Gastrocnemius medialis (tissue), 3 donors: ENCODE measurements around the genes ZFC3H1 and BBS10.

DNA sequence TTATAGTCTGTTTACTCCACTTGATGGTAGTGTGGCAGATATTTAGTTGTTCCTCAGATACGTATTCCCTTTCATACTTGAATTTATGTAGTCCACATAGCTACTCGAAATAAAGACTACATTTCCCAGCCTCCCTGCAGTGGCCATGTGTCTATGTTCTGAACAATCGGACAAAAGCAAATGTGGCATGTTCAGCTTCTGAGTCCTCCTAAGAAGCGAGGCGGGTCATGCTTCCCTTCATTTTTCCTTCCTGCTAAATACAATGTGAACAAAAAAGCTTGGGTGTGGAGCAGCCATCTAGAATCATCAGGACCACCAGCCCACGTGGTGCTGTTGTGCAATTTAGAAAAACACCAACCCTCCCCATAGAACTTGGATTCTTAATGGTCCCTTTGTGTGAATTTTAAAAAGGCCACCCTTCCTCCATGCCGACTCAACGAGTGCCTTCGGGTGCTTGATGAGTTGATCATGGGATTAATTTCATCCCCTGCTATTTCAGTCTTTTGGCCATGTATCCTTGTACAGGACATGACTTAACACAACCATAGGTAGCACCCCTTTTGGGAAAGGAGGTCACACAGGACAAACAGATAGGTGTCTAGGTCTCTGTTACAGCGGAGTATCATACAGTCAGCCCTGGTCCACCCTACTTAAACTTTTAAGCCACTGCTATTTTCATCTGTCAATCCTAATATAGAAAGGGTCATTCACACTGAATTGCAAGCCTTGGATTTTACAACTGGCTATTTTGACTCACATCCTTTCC lies 60.7 kb downstream of the ZFC3H1 start:
- PRO-cap, result no peak
- RAMPAGE, long total RNA, 3 experiments, result no peak in any of the 3 experiments

GRCh38 chr12:71626743-71627175 lies 36.9 kb downstream of the ZFC3H1 start:
- PRO-cap, result no peak
- RAMPAGE, long total RNA, 3 experiments, result no peak in any of the 3 experiments

- PRO-cap, result bidirectional peak, plus-strand start at chr12:71664025, minus-strand start at chr12:71663833
- RAMPAGE, long total RNA, 3 experiments, result no peak in any of the 3 experiments
These were observed at the start of gene ZFC3H1 for GRCh38 chr12:71663692-71663916. Gene ZFC3H1, minus strand, starts transcription at chr12:71663848.

- PRO-cap, result no peak
- RAMPAGE, long total RNA, 3 experiments, result no peak in any of the 3 experiments
These were observed 42.6 kb upstream of the TPH2 start for GRCh38 chr12:71895542-71896874.

- PRO-cap, result no peak
- RAMPAGE, long total RNA, 3 experiments, result no peak in any of the 3 experiments
These were observed 137.6 kb downstream of the TPH2 start for GRCh38 chr12:72076348-72076613.

GRCh38 chr12:72185885-72186301 lies 86.3 kb upstream of the TRHDE start:
- PRO-cap, result no peak
- RAMPAGE, long total RNA, 3 experiments, result no peak in any of the 3 experiments

GRCh38 chr12:72273282-72273895 lies 1.2 kb downstream of the TRHDE start:
- PRO-cap, result no peak
- RAMPAGE, long total RNA, 3 experiments, result no peak in any of the 3 experiments

DNA sequence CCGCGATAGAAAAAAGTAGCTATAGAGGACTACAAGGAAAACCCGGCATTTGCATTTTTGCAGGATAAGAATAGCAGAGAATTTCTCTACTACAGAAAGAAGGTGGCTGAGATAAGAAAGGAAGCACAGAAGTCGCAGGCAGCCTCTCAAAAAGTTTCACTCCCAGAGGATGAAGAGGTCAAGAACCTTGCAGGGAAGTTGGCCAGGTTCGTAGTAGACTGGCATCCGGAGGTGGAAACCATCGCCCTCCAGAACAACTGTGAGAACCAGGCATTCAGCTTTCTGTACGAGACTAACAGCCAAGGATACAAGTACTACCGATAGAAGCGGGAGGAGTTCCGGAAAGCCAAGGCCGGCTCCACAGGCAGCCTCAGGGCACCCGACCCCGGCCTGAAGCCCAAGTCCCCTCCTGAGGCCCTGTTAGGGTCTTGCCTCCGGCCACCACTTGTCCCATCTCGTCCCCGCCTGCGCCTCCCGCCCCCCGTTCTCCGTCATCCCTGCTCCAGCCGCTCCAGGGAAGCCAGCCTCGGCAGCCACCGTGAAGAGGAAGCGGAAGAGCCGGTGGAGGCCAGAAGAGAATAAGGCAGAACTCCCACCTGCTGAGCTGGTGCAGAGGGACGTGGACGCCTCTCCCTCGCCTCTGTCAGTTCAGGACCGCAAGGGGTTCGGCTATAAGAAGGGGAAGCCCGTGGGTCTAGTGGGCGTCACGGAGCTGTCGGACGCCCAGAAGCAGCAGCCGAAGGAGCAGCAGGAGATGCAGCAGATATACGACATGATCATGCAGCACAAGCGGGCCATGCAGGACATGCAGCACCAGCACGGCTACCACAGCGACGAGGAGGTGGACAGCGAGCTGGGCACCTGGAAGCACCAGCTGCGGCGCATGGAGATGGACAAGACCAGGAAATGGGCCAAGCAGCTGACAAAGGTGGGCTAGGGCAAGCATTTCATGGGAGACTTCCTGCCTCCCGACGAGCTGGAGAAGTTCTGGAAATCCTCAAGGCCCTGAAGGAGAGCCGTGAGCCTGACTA lies 366.8 kb upstream of the ATXN7L3B start:
- PRO-cap, result no peak
- RAMPAGE, long total RNA, 3 experiments, result no peak in any of the 3 experiments

DNA sequence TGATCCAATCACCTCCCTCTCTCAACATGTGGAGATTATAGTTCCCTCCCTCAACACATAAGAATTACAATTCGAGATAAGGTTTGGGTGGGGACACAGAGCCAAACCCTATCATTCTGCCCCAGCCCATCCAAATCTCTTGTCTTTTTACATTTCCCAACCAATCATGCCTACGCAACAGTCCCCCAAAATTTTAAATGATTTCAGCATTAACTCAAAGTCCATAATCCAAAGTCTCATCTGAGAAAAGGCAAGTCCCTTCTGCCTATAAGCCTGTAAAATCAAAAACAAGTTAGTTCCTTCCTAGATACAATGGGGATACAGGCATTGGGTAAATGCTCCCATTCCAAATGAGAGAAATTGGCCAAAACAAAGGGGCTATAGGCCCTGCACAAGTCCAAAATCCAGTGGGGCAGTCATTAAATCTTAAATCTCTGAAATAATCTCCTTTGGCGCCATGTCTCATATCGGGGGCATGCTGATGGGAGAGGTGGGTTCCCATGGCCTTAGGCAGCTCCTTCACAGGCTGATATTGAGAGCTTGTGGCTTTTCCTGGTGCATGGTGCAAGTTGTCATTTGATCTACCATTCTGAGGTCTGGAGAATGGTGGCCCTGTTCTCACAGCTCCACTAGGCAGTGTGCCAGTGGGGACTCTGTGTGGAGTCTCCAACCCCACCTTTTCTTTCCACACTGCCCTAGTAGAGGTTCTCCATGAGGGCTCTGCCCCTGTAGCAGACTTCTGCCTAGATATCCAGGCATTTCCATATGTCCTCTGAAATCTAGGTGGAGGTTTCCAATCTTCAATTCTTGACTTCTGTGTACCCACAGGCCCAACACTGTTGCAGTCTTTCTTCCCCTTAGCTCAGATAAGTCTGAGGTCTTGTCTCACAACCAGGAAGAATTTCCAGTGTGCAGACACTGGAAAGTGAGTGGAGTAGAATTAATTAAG lies 25.9 kb downstream of the GLIPR1L1 start:
- PRO-cap, result no peak
- RAMPAGE, long total RNA, 3 experiments, result no peak in any of the 3 experiments

GRCh38 chr12:75566637-75566836 lies 55.1 kb upstream of the KRR1 start:
- PRO-cap, result no peak
- RAMPAGE, long total RNA, 3 experiments, result no peak in any of the 3 experiments

- PRO-cap, result no peak
- RAMPAGE, long total RNA, 3 experiments, result no peak in any of the 3 experiments
These were observed 154.7 kb upstream of the KRR1 start for GRCh38 chr12:75665955-75666747.

GRCh38 chr12:75783078-75783553 lies 271.7 kb upstream of the KRR1 start:
- PRO-cap, result no peak
- RAMPAGE, long total RNA, 3 experiments, result no peak in any of the 3 experiments

GRCh38 chr12:75982024-75982748 lies 102.3 kb downstream of the NAP1L1 start:
- PRO-cap, result no peak
- RAMPAGE, long total RNA, 3 experiments, result no peak in any of the 3 experiments

GRCh38 chr12:75985939-75986690 lies 98.4 kb downstream of the NAP1L1 start:
- PRO-cap, result no peak
- RAMPAGE, long total RNA, 3 experiments, result no peak in any of the 3 experiments

DNA sequence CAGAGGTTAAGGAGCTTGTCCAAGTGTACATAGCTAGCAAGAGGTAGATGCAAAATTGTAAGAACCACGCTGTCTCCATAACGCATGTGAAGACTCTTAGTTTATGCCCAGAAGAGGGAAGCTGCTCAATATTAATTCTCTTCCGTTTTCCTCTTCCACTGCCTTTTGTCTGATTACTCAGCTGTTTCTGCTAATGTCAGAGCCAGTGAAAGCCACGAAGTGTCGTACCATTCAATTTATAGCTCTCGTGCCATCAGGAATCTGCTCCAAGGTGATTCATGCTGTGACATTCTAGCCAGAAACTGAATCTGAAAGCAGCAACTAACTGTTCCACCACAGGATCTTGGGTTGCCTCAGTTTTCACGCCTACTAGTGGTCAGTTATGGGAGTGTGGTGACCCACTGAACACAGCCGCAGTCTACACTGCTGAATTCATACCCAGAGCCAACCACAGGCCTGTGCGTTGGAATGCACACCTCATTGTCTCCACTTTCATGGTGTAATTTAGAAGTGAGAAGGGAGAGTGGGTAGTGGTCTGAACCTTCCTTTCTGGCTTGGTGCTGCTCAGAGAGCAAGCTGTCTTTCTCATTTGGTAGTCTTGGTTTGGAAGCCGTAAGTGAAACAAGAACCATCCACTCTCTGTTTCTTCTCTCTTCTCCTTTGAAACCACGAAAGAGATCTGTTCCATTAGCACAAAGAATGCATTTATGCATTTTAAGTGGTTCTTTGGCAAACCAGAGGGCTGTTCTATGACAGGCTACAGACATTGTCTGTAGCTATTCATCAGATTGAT lies 74.3 kb upstream of the NAP1L1 start:
- PRO-cap, result no peak
- RAMPAGE, long total RNA, 3 experiments, result no peak in any of the 3 experiments

DNA sequence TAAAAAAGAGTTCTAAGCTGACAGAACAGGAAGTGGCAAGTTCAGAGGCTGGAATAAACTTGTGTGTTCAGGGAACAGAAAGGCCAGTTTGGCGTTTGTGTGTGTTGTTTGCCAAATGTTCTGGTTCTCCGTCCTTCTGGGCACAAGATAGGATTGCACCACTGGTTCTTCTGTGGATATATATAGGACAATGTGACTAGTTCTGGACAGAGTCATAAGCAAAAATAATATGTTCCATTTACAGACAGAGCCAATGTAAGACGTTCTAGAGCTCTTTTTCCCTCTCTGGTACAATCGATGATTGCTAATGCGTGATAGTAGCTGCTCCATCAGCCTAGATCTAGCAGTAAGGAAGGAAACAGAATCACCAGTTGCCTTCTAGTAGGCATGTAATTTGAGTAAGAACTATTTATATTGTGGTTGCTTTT lies 7.4 kb downstream of the BBS10 start:
- PRO-cap, result bidirectional peak, plus-strand start at position 243 of the sequence, minus-strand start at position 55 of the sequence
- RAMPAGE, long total RNA, 3 experiments, result no peak in any of the 3 experiments

DNA sequence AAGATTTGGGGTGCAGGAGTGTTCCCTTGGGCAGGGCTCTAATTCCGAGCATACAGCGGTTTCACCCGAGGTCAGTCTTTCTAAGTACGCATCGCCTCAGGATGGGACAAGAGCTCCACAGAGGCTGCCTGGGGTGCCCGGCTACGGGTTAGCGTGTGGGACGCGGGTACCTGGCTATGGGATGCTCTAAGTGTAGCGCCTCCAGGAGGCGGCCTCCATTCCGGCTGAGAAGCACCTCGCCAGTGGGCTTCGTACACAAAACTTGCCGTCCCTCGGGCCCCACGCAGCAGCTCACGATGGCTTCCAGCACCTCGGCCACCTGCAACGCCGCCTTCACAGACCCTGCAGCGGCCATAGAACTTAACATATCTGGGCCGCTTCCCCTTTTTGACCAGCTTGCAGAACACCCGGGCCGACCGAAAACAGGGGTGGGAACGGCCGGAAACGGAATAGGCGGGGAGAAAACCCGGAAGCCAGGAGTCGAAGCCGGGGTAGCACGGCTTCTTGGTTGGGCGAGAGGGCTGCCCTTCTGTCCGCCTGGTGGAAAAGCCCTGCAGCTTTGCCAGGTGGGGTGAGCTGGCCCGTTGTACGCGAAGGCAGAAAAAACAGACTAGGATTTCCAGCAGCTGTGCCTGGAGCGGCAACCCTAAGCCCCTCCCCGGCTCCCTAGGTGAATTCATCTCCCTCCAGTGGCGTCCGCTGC lies at the start of gene BBS10:
Gene BBS10, minus strand, starts transcription at position 424 of the 703 bp plus-strand sequence.
- PRO-cap, result bidirectional peak, plus-strand start at position 478 of the sequence, minus-strand start at position 424 of the sequence
- RAMPAGE, long total RNA, 3 experiments, result start-site peak on the minus strand in 2 of 3 experiments, centred at positions 413 to 422 of the sequence, 86 to 256 reads per replicate

DNA sequence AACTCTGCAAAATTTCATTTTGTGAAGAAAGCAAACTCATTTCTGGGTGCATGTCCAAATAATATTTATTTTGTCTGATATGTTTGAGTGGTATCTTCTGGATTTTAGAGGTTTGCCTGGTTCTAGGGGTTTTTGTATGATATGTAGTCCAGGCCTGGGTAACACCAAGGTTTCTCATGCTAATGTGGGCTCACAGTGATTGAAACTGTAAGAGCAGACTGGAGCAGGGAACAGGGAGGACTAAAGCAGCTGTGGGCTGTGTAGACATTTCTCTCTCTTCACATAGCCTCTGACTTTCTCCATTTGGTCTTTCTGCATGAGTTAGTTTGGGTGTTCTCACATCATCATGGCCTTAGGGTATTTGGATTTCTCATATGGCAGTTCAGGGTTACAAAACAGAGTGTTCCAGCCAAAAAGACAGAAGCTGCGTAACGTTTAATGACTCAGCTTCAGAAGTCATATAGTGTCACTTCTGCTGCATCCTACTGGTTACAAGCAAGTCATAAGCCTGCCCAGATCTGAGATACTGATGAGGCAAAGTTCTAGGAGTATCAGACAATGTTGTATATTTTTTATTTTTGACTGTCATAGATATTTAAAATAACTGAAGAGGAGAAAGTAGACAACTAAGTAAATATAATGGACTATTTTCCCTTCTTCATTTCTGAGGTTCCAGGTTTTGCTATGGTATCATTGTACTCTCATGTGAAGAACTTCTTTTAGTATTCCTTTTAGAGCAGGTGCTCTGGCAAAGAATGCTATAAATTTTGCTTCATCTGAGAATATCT lies 52.0 kb upstream of the OSBPL8 start:
- PRO-cap, result bidirectional peak, plus-strand start at position 489 of the sequence, minus-strand start at position 363 of the sequence
- RAMPAGE, long total RNA, 3 experiments, result no peak in any of the 3 experiments

DNA sequence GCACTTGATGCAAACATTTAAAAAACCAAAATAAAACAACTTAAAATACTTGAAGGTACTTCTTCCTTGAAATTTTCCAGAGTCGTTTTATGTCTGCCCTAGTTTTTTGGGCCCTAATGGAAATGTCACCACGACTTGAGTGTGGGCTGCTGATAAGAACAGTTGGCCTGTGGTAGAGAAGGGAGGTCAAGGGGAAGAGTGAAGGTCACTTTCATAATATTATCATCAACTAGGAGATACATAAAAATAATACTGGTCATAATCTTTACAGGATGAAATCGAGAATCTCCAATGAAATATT lies 23.1 kb downstream of the ZDHHC17 start:
- PRO-cap, result no peak
- RAMPAGE, long total RNA, 3 experiments, result no peak in any of the 3 experiments

- PRO-cap, result no peak
- RAMPAGE, long total RNA, 3 experiments, result no peak in any of the 3 experiments
These were observed 1.4 kb downstream of the CSRP2 start for GRCh38 chr12:76877431-76877733.